Measurements from ENCODE around the genes LIPC and SLTM.

GRCh38 chr15:58282262-58282703, 144.1 kb downstream of the AQP9 start:
- PRO-cap = no peak

DNA sequence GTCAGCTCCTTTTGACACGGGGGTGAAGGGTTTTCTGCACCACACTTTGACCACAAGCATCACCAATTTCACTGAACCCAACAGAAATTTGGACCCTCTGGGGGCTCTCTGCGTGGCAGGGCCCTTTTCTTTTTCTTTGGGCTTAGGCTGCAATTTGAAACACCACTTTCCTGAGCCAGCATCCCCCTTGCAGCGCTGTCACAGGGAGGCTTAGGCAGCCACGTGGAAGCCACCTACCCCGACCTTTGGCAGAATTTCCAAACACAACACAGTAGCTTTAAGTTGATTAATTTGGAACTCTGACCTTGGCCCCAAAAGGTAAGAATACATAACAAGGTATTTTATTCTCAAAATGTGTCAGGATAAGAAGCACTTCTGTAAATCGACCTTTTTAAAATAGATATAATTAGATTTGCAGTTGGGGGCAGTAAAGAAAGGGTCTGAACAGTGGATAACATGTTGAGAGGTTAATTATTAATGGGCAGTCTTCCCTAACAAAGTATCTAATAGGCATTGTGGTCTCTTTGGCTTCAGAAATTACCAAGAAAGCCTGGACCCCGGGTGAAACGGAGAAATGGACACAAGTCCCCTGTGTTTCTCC, at the start of gene LIPC:
Gene LIPC (plus strand): TSS at position 533 of the 601 bp plus-strand sequence.
- PRO-cap = no peak

GRCh38 chr15:58490399-58490927, 58.7 kb downstream of the LIPC start:
- PRO-cap = no peak

- PRO-cap = no peak
Observed at GRCh38 chr15:58506027-58506669, 74.4 kb downstream of the LIPC start.

GRCh38 chr15:58518553-58519154, 86.9 kb downstream of the LIPC start:
- PRO-cap = no peak

DNA sequence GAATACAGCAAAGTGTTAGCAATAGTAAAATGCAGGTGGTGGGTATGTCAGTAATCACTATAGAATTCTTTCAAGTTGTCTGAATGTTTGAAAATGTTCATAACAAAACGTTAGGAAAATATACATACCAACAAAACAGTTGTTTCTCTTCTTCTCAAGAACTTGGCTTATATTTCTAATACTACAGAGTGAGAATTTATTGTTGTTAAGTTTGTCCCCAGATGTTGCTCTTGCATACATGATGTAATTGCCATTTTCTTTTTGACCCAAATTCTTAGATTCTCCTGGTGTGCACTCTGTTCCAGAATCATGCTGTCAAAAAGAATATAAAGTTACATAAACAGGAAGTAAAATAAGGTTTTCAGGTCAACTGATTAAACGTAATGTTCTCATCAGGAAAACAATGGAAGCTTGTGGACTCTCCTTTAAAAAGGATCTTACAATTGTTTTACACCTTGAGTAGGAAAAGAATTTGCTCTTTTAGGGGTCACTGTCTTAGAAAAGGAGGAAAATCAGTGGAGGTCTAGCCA, 121.9 kb downstream of the ADAM10 start:
- PRO-cap = no peak

- PRO-cap = no peak
Observed at GRCh38 chr15:58667003-58668219, 82.1 kb downstream of the ADAM10 start.

GRCh38 chr15:58933261-58934480, at the start of gene SLTM:
Gene SLTM, minus strand, starts transcription at chr15:58933679.
- PRO-cap = bidirectional peak, plus-strand start at chr15:58933823, minus-strand start at chr15:58933599

DNA sequence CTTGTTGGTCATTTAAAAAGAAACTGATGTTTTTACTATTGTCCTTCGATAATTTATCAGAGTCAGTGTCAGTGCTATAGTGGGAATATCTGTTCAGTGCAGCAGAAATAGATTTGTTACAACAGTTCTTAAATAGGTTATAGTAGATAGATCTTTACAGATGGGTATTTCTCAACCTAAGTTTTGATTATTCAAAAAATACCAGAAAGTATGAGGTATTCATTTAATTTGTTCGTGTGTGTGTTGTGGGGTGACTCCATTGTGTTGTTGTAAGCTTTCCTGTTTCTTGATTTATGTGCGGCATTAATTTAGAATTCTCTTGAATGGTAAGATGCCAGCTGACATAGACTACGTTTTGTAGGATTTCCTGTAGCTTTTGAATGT, 1.1 kb downstream of the RNF111 start:
- PRO-cap = no peak

DNA sequence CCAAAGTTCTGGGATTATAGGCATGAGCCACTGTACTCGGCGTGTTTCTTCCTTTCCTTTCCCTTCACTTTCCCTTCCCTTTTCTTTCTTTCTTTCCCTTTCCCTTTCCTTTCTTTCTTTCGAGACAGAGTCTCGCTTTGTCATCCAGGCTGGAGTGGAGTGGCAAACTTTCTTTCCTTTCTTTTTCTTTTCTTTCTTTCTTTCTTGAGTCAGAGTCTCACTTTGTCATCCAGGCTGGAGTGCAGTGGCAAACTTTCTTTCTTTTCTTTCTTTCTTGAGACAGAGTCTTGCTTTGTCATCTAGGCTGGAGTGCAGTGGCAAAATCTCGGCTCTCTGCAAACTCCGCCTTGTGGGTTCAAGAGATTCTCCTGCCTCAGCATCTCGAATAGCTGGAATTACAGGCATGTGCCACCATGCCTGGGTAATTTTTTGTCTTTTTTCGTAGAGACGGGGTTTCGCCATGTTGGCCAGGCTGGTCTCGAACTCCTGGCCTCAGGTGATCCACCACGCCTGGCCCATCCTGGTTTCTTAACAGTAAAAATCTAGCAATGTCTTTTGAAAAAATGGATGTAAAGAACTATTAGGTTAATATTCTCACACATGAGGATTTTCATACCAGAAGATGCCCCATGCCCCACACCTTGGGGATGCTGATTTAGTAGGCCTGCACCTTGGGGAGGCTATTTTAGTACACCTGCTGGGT, 17.2 kb upstream of the LDHAL6B start:
- PRO-cap = no peak

DNA sequence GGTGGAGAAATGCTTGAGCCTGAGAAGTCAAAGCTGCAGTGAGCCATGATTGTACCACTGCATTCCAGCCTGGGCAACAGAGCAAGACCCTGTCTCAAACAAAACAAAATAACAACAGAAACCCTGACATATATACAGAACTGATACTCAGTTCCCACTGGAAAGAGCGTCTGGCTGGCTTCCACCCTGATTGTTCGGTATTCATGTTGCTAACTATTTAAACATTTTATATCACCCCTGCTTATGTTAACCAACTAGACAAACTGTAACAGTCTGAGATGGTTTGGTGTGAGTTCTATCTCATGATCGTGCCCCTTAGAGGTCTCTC, 78.8 kb downstream of the MYO1E start:
- PRO-cap = no peak

GRCh38 chr15:59655817-59656675, 1.3 kb downstream of the GTF2A2 start:
- PRO-cap = no peak

DNA sequence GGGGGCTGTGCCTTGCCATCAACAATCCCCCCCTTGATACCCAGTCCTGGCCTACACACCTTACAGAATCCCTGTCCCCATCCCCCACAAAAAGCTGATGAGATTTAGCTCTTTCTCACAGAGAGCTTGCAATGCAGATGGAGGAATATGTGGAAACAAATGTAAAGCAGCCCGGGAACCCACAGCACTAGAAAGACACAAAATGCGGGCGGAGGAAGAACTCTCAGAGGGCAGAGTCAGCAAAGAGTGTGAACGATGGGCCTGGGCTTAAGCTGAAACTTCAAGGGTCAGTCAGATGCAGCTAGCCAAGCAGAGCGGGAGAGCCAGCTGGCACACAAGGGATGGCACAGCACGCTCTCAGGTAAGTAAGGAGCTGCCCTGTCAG, 43.1 kb downstream of the ANXA2 start:
- PRO-cap = no peak

GRCh38 chr15:60496330-60497250, 17.6 kb upstream of the ICE2 start:
- PRO-cap = no peak

- PRO-cap = no peak
Observed at GRCh38 chr15:60647917-60648149, 168.9 kb upstream of the ICE2 start.

DNA sequence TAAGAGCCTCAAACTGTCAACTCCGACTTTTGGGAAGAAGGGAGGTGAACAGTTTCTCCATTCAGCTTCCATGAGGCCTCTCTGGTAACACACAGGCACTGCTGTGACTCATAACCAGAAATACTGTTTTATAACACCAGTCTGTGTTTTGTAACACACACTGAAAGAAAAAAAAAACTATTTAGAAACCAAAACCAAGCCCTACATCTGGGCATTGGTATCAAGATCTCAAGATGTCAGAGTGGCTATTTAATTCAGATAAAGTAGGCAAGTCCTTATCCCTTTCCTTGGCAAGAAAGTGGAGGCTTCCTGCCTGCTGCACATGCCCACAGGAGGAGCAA, 181.6 kb upstream of the ICE2 start:
- PRO-cap = no peak

- PRO-cap = unidirectional peak, minus-strand start at chr15:60674076
Observed at GRCh38 chr15:60673990-60674353, 195.0 kb upstream of the ICE2 start.

DNA sequence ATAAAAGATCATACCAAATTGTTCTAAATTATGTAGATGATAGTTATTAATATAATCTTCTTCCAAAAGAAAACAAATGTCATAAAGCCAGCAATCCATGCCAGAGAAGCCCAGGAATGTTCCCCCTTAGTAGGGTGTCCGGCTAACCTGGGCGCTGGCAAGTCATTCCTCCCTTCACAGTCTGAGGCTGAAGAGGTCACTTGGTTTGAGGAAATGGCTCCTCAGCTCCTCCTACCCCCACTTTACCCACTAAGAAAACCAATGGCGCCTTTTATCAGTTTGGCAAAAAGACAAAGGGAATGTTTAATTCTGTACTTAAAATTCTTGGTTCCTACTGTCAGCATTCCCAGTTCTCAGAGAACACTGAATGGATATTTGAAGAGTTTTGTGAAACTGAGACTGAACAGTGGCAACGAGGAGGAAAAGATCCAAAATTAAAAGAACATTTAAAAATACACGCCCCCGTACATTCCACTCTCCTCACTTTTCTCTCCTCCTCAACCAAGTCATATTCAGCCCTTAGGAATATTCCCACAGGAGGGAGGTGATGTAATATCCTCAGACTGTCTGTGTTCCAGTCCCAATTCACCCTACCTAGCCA, 234.2 kb upstream of the ICE2 start:
- PRO-cap = no peak

- PRO-cap = no peak
Observed at GRCh38 chr15:60763382-60763850, 284.5 kb upstream of the ICE2 start.

DNA sequence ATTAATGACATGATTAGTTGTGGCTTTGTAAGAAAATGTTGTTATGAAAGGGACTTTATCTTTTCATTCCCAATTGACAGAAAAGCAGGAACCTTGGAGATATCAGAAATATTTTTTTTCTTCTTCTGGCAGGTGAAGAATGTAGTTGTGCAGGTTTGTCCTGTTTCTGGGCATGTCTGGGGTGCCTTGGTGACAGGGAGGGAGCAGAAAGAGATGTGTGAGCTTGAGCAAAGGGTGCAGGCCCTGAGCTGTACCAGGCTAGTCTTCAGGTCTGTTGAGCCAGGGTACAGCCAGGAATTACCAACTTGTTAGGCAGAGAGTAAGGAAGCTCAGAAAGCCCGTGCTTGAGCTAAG, 310.6 kb downstream of the RORA start:
- PRO-cap = no peak

Measured in parotid gland (tissue), 1 donor.